ENCODE measurements around a stretch of chr22.

GRCh38 chr22:44710476-44711605 is 8.8 kb downstream of the PRR5 start:
- PRO-cap, result no peak

DNA sequence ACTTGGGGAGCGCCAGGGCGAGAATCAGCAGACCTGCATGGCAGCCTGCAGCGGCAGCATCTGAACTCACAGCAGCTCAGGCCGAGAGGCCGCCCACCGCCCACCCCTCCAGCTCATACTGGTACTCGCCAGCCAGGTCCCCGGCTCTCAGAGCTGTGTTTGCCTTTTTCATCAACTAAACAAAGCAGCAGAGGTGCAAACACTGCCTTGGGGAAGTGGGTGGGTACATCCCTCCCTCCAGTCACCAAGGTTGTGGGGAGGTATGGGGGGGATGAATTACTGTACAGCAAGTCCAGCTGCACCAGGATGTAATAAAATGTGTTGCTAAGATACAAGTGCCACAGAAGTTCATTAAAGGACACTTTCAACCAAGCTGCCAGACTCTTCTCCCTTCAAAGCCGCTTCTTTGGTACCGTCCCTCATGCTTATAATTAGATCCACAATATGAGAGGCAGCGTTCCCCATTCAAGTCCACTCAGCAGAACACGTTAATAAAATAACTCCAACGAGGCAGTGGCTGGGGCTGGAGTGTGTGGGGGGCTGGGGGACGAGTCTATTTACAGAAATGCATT is 14.8 kb downstream of the PHF21B start:
- PRO-cap, result no peak

- PRO-cap, result no peak
These were observed 3.9 kb downstream of the PHF21B start for GRCh38 chr22:45005842-45006272.

- PRO-cap, result no peak
These were observed 4.0 kb upstream of the NUP50 start for GRCh38 chr22:45159672-45160161.

GRCh38 chr22:45228361-45228713 is 12.4 kb downstream of the KIAA0930 start:
- PRO-cap, result no peak

DNA sequence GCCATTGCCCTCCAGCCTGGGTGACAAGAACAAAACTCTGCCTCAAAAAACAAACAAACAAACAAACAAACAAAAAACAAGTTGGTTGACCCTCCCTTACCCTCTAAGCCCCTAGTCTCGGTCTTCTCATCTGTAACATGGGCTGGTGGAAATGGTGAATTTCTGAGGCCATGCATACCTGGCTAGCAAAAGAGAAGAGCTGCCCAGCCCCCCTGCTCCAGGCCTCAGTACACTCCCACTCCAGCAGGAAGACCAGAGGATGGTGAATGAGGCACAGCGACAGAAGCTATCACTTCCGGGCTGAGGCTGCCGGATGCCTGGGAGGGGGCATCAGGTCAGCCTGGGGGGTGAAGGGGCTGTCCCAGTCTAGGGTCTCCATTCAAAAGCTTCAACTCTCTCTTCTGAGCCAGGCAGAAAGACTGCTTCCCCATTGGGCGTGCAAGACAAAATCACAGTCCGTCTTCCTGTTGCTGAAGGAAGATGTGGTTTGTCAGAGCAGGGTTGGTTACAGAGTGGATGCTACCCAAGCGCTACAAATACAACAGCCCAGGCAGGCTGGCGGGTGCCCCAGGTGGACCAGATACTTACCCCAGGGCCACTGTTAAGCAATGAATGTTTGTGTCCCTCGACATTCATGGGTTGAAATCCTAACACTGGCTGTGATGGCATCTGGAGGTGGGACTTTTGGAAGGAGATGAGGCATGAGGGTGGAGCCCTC is 11.8 kb downstream of the UPK3A start:
- PRO-cap, result no peak

DNA sequence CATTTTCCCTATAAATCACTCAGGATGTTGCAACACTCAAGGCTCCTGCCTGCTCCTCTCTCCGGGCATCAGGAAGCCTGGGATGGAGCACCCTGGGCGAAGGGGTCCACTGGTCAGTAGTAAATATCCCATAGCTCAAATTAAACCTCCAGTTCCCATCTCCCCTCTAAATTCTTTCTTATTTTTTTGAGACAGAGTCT is 37.9 kb downstream of the RIBC2 start:
- PRO-cap, result no peak

DNA sequence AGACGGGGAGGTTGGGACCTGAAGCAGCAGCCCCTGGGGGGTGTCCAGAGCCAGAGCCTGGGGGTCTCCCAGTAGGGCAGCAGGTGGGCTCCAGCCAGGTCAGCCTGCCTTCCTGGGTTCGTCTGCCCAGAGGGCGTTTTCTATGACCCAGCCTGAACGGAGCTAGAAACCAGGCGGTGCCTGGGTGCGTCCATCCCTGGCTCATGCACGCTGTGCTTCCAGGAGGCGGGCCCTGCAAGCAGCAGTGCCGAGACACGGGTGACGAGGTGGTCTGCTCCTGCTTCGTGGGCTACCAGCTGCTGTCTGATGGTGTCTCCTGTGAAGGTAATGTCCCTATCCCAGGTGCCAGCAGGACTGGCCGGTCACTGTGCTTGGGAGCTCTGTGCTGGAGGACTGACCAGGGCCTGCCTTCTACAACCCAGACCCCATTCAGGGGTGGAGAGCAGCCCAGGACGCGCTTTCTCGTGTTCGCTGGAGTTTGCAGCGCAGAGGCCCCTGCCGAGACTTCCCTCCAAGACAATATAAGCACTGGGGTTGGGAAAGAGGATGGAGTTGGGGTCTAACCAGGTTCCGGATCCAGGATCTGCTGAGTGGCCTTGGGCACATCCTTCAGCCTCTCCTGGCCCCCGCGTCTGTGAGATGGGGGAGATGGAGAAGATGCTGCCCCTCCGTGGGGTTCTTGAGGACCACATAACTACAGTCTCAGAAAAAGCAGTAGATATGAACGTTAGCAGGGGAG is 30.3 kb downstream of the FBLN1 start:
- PRO-cap, result no peak

DNA sequence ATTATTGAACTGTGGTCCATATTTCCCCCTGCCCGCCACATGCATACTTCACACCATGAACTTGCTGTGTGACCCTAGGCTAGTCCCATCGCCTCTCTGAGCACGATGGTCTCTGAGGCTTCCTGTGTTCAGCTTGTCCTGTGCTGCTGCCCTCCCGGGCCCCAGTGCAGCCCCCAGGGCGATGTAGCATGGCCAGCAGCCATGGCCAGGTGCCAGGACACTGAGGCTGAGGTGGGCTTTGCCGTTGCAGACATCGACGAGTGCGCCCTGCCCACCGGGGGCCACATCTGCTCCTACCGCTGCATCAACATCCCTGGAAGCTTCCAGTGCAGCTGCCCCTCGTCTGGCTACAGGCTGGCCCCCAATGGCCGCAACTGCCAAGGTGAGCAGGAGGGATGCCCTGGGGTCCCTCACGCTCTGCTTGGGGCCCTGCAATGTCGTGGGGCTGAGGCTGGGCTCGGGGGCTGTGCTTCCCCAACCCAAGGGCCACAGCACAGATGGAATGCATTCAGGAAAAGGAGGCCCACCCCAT is 45.7 kb downstream of the FBLN1 start:
- PRO-cap, result no peak

DNA sequence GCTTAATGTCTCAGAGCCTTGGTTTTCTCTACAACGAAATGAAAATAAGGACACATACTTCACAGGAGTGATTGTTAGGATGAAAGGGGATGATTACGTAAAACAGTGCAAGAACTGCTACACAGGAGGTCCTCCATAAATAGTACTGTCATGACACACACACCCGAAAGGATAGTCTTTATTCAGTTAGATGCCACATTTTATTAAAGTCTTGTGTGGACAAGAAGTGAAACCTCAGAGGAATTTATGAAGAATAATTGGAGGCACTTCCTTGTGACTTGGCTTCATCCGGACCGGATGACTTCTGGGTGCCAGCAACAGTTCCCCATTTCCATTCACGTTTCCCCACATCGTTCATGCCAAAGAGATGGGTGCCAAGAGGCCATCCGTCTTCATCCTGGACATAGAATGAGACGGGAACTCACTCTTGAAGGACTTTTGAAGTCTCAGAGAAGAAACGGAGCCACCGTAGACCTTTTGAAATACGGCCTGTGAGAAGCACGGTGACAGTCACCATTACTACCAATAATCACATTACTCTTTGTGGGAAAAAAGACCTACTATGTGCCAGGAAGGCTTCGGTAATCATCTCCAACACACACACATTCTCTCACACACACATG is 67.3 kb upstream of the ATXN10 start:
- PRO-cap, result no peak

GRCh38 chr22:45672196-45672969 is 749 bp downstream of the ATXN10 start:
- PRO-cap, result bidirectional peak, plus-strand start at chr22:45672408, minus-strand start at chr22:45672277

- PRO-cap, result no peak
These were observed 72.1 kb downstream of the ATXN10 start for GRCh38 chr22:45743716-45744078.

DNA sequence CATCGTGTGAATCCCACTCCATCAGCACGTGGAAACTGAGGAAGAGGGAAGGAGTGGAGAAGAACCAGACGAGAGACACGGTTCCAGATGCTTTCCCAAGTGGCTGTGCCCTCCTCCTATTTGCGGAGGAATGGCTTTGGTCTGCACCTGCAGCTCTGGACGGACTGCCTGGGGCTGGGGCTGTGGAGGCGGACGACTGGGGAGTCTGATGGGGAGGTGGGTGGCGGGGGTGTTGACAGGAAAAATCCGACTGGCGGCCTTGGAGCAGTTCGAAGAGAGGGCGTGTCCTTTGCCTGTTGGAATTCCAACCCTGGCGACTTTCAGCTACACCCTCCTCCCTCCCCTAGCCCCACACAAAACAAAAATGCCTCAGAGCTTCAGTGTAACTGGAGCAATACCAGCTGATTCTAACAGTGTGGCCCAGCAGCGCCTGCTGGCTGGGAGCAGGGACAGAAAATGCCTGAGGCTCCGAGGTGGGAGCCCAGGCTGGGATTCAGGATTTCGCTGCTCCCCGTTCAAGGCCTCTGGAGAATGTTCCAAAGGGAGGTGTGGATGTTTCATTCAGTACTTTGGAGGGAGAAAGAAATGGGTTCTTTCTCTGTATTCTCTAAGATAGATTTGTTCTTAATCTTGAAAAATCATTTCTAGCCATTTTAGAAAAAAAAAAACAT is 85.5 kb downstream of the ATXN10 start:
- PRO-cap, result no peak

DNA sequence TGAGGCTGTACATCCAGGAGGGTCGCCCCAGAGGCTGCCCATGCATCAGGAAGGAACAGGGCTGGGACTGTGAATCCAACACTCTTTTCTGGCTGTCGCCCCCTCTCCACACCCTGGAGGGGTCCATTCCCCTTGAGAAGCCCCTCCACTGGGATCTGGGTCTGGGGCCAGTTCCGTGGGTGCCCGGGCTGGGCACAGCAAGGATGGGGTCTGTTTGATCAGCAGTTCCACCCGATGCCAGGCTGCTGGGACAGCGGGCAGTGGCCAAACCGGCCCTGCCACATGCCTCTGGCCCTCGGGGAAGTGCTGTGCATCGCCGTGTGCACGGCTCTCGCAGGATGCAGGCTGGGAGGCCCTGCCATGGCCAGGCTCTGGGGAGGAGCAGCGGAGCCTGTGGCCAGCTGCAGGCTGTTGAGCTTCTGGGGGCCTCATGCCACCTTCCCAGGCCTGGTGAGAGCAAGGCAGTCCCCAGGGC is 57.5 kb downstream of the WNT7B start:
- PRO-cap, result no peak

GRCh38 chr22:46027063-46028065 is 50.4 kb upstream of the WNT7B start:
- PRO-cap, result no peak

DNA sequence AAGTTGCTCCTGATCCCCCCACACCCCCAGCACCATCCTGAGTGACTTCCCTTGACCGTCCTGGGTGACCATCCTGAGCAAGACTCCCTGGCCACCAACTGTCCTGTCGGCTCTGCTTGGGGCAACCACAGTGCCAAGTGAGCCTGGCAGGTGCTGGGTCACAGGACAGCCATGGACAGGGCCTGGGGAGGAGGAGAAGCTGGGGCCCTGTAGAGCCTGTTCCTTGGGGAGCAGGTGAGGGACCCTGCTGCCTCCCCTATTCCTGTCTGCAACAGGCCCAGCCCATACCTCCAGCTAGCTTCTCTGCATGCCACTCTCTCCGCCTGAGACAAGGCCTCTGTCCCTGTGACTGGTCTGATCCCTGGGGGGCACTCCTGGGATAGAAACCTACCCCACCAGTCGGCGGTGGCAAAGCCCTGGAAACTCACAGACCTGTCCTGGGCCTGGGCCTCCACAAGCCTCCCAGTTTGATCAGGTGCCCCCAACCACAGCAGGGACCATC is 68.6 kb upstream of the WNT7B start:
- PRO-cap, result no peak

DNA sequence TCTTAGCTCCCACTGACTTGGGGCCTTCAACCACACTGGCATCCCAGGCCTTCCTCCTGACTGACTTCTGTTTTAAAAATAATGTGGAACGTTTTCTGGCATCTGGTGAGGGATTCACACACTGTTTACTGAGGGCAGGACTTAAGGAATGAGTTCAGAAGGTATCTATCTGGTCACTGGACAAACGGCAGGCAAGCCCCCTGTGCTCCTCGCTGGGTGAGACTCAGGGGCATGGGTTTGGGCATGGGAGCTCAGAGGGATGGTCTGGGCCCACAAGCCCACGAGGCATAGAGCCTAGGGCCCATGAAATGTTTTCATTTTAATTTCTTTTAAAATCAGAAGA is 77.7 kb upstream of the WNT7B start:
- PRO-cap, result no peak

- PRO-cap, result no peak
These were observed 78.3 kb upstream of the WNT7B start for GRCh38 chr22:46055081-46055842.

GRCh38 chr22:46063864-46064266 is 86.5 kb upstream of the PPARA start:
- PRO-cap, result no peak

DNA sequence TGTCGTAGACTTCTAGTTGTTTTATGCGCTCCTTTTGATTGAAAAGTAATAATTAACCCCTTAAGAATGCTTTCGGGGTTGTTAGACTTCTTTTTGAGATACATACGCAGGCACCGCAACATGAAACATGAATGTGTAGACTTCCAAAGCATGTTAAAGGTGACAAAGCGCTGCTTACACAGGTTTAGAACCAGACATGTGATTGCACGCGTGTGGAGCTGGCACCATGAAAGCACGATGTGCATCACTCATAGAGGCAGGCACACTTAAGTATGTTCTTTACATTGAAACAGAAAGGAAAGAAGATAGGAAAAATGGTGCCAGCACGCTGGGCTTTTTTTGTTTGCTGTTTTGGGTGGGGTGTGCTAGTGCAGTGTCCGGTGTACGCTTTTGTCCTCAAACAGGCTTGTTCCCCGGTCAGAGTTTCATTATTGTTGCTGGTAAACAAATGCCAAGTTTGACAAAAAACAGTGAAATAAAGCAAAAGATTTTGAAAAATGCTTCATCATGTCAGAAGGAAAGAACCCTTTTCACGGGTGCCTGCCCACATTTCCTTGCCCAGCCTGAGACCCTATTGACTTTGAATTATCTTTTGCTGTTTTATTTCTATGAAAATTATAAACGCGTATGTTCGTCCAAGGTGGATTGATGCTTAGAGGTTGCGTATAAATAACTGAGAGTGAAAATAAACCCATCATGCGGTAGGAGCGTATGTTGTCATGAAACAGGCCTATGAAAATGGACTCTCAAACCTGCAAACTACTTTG is 83.5 kb upstream of the PPARA start:
- PRO-cap, result no peak